ENCODE data around the gene MAP2K7.

DNA sequence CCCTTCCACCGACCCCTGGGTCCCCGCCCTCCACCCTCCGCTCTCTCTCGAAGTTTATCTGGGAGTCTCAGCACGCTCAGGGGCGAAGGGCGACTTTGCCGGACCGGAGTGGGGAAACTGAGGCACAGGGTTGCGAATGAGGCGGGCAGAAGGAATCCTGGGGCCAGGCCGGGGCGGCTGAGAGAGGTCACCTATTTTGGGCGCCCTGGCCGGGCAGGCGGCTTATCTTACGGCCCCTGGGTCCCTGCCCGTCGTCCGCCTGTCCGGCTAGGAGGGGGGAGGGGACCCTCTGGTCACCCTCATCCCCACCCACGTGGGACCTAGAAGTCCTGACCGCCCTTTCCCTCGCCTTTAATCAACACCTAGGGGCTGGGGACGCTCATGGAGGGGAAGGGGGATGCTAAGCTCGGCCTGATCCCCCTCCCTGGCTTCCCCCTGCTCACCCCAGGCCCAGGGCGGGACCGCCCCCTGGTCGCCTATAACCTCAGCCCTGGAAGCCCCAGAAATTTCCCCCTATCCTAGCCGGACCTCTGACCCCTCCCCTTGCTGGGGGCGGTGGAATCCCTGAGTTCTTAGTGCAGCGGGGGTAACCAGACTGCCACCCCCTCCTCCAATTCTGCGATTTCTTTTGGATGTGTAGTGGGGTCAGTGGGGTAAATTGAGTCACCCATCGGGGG, 540 bp downstream of the TRIP10 start:
- PRO-cap = no peak
- RAMPAGE, long total RNA, 4 experiments = no peak in any of the 4 experiments

DNA sequence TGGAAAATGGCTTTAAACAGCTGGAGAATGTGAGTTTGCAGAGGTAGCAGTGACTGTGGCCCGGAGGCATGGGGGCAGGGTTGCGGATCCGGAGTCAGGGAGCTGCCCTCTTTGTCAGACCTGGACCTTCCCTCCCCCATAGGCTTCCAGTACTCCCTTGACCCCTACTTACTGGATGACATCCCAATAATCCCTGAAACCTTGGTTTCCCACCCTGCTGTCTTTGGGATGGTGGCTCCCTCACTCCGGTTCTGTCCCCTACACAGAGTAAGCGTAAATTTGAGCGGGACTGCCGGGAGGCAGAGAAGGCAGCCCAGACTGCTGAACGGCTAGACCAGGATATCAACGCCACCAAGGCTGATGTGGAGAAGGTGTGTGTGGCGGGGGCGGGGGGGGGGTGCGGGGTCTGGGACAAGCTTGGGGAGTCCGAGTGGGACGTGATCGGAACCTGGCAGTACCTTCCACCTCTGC, 3.8 kb downstream of the TRIP10 start:
- PRO-cap = no peak
- RAMPAGE, long total RNA, 4 experiments = start-site peak on the plus strand in 1 of 4 experiments, centred at position 118 of the sequence, 65 reads per replicate

- PRO-cap = no peak
- RAMPAGE, long total RNA, 4 experiments = no peak in any of the 4 experiments
These were observed 13.2 kb downstream of the TRIP10 start for GRCh38 chr19:6752606-6753107.

GRCh38 chr19:6802306-6802991, 29.9 kb downstream of the VAV1 start:
- PRO-cap = no peak
- RAMPAGE, long total RNA, 4 experiments = no peak in any of the 4 experiments

- PRO-cap = no peak
- RAMPAGE, long total RNA, 4 experiments = no peak in any of the 4 experiments
These were observed 13.4 kb downstream of the ZNF557 start for GRCh38 chr19:7082739-7083486.

DNA sequence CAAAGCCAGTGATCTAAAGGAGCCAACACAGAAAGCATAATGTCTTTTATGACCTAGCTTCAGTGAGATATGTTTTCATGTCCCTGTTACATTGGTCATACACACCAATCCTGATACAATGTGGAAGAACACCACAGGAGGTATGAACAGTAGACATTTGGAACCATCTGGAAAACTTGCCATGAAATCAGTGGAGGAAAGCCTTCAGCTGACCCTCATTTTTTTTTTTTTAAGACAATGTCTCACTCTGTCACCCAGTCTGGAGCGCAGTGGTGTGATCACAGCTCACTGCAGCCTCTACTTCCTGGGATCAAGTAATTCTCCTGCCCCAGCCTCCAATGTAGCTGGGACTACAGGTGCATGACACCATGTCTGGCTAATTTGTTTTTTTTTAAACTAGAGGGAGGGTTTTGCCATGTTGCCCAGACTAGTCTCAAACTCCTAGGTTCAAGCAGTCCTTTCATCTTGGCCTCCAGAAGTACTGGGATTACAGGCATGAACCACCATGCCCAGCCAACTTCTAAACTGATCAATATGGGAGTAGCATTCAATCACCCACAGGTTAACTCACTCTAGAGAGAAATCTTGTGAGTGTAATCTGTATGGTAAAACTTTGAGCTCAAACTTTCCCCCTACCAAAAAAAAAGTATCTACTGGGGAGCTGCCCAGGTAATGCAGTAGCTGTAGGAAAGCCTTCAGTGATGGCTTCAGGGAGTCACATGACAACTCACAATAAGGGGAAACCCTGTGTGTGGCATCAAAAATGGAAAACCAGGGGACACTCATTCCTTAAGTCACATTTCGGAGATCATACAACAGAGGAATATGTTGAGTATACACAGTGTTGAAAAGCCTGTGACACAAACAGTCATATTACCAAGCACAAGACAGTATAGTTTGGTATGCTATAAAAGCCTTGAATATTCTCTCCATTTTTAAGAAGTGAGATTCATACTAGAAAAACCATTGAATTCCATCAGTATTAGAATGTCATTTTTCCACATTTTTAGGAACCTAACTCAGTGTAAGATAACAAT, 15.0 kb downstream of the ZNF557 start:
- PRO-cap = no peak
- RAMPAGE, long total RNA, 4 experiments = no peak in any of the 4 experiments

GRCh38 chr19:7136072-7136789, 66.7 kb downstream of the ZNF557 start:
- PRO-cap = no peak
- RAMPAGE, long total RNA, 4 experiments = no peak in any of the 4 experiments

DNA sequence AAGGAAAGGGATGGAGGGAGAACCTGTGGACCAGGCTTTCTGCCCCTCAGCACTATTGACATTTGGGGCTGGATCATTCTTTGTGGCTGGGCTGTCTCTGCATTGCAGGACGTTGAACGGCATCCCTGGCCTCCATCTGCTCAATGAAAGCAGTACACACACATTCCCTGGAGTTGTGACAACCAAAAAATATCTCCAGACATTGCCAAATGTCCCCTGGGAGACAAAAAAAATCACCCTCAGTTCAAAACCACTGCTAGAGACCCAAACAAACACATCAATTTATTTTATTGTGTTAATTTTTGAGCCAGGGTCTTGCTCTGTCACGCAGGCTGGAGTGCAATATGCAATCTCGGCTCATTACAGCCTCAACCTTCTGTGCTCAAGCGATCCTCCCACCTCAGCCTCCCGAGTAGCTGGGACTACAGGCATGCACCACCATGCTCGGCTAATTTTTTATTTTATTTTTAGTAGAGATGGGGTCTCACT, 43.2 kb downstream of the INSR start:
- PRO-cap = no peak
- RAMPAGE, long total RNA, 4 experiments = no peak in any of the 4 experiments

DNA sequence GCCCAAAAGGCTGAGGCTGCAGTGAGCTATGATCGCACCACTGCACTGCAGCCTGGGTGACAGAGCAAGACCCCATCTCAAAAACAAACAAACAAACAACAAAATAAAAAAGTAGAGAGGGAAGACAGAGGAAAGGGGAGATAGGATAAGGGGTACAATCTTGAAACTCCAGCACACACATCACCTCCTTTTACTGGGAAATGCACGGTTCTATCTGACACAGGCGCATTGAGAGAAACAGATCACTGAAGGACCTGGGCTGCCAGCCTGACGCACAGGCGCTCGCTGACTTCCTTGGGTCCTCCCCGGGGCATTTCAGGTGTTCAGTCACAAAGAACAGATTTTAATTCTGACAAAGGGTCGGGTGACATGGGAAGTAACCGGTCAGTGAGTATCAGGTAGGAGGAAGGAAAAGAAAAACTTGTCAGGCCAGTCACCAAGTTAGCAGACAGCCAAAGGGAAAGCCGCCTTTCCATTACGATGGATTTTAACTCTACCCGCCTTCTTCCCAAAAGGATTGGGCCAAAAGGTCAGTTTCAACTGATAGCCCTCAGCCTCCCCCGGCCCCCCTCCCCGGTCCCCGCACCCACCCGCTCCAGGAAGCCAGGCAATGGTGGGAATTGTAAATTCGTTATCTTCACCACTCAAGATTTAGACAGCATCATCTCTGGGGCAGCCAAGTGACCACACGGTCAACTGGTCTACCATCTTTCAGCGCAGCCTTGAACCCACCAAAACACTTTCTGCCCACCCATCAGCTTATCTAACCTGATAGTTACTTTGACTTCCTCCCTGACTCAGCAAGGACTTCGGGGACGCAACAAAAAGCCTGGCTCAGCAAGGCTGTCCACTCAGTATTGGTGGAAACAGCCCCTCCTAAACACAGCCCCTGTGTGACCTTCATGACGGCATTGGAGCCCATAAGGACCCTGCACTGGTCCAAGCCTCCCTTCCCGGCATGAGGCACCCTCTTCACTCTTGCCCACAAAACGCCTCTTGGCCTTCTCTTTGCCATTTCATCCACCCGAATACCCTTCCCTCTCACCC, 39.4 kb downstream of the INSR start:
- PRO-cap = no peak
- RAMPAGE, long total RNA, 4 experiments = no peak in any of the 4 experiments

- PRO-cap = no peak
- RAMPAGE, long total RNA, 4 experiments = no peak in any of the 4 experiments
These were observed 38.7 kb downstream of the INSR start for GRCh38 chr19:7255497-7256011.

- PRO-cap = no peak
- RAMPAGE, long total RNA, 4 experiments = no peak in any of the 4 experiments
These were observed 36.5 kb downstream of the INSR start for GRCh38 chr19:7257658-7258098.

DNA sequence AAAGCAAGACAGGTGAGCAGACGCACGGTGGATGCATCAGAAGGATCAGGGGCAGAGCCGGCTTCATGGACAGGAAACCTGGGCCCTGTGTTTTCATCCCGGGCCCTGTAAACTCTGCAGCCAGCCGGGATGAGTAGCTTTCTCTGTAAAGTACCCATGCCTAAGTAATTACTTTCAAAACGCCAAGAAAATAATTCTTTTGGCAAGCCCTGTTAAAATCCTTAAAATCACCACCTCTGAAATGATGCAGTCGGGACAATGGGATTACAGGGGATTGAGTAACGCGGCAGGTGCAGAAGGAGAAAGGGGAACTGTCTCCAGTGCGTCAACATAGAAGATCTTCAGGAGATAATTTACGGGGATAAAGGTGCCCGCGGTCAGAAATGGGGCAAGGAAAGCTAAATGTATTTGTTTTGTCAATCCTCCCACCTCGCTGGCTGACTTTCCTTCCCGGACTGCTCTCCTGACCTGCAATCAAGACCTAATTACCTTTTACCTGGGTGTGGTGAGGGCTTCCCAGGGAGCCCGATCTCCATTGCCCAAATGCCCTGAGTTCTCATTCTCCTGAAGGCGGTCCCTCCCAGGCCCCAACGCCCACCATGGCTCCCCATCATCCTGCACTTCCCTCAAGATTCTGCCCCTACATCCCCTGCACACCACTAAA, 26.2 kb downstream of the INSR start:
- PRO-cap = no peak
- RAMPAGE, long total RNA, 4 experiments = no peak in any of the 4 experiments

GRCh38 chr19:7395860-7396159, 47.1 kb downstream of the ARHGEF18 start:
- PRO-cap = no peak
- RAMPAGE, long total RNA, 4 experiments = no peak in any of the 4 experiments

- PRO-cap = no peak
- RAMPAGE, long total RNA, 4 experiments = no peak in any of the 4 experiments
These were observed 1.0 kb downstream of the ZNF358 start for GRCh38 chr19:7516879-7517367.

GRCh38 chr19:7622377-7622850, 6.9 kb downstream of the XAB2 start:
- PRO-cap = no peak
- RAMPAGE, long total RNA, 4 experiments = no peak in any of the 4 experiments

DNA sequence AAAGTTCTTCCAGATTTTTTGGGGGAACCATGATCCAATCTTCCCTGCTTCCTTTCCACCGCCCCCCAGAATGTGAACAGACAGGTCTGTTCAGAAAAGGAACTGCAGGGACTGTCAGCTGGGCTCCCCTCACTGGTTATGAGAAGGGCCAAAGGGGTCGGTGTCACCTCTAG, 4.6 kb downstream of the TRAPPC5 start:
- PRO-cap = no peak
- RAMPAGE, long total RNA, 4 experiments = no peak in any of the 4 experiments

DNA sequence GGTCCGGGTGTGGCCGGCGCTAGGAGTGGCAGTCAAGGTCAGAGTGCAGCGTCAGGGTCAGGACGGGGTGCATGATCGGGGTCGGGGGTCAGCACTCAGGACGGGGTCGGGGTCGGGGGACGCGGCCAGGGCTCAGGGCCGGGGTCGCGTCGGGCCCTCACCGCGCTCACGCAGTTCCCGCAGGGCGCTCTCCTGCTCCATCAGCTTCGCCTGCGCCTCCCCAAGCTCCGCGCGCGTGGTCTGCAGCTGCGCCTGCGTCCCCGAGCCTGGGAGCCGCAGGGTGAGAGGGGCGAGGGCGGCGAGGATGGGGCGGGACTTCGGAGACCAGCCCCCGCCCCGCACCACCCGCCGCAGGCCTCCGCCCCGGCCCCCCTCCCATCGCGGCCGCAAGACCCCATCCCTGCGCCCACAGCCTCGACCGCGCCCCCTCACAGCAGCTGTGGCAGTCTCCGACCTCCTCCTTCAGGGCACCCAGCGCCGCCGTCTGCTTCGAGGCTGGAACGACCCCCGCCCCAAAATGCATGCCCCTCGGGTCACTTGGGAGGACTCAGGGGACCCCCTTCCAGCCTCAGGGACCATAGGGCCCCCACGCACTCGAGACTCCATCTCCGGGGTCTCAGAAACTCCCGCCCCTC, 1.2 kb downstream of the CLEC4G start:
- PRO-cap = no peak
- RAMPAGE, long total RNA, 4 experiments = start-site peak on the minus strand in 2 of 4 experiments, centred at positions 223 to 254 of the sequence, 9 reads per replicate

GRCh38 chr19:7749011-7749498, 1.7 kb upstream of the CD209 start:
- PRO-cap = no peak
- RAMPAGE, long total RNA, 4 experiments = no peak in any of the 4 experiments

GRCh38 chr19:7832360-7833285, 2.6 kb downstream of the EVI5L start:
- PRO-cap = no peak
- RAMPAGE, long total RNA, 4 experiments = no peak in any of the 4 experiments

DNA sequence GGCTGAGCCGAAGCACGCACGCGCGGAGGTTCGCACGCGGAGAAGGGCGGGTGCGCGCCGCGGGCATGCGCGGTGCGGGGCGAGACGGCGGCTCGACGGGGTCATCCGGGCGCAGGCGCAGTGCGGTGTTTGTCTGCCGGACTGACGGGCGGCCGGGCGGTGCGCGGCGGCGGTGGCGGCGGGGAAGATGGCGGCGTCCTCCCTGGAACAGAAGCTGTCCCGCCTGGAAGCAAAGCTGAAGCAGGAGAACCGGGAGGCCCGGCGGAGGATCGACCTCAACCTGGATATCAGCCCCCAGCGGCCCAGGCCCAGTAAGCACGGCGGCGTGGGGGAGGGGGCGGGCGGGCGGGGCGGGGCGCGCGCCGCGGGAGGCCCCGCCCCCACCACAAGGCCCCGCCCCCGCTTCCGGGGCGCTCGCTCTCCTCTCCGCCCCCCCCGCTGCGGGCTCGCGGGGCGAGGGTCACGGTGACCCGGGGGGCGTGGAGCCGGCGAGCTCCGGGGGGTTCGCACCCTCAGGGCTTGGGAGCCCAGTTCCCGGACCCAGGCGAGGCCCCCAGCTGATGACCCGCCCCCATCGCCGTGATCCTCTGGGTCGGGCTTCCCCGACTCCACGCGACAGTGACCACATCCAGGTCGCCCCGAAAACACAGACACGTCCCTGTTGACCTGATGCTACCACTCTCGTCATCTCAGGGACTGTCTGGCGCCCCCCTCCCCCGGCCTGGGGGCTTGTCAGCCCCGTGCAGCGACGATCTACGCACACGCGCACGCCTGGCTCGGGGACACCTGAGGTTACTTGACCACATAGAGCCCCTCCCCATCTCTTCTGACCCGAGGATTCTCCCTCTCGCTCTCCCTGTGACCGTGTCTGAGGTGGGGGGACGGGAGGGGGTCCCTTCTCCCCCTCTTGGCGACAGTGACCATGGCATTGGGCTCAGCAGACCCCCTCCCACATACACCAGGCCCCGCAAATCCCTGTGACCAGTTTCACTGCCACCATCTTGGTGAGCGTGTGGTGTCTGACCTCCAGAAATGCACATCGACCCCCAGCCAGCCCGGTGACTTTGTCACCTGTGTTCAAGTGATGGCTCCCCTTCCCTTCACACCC, at the start of gene MAP2K7:
Gene MAP2K7 (plus strand): TSS at position 120 of the 1,108 bp plus-strand sequence.
- PRO-cap = bidirectional peak, plus-strand start at position 104 of the sequence, minus-strand start outside the sequence; unidirectional peak, plus-strand start at position 132 of the sequence
- RAMPAGE, long total RNA, 4 experiments = start-site peak on the plus strand in 3 of 4 experiments, centred at positions 122 to 146 of the sequence, 49 to 152 reads per replicate

All from gastroesophageal sphincter (tissue), 4 donors.